Mucosa of descending colon (tissue), 1 donor: ENCODE results near the gene GREB1.

- PRO-cap, result bidirectional peak, plus-strand start at chr2:11343752, minus-strand start at chr2:11343707; bidirectional peak, plus-strand start at chr2:11343945, minus-strand start at chr2:11343807
Measured at GRCh38 chr2:11343437-11343975, 930 bp downstream of the ROCK2 start.

DNA sequence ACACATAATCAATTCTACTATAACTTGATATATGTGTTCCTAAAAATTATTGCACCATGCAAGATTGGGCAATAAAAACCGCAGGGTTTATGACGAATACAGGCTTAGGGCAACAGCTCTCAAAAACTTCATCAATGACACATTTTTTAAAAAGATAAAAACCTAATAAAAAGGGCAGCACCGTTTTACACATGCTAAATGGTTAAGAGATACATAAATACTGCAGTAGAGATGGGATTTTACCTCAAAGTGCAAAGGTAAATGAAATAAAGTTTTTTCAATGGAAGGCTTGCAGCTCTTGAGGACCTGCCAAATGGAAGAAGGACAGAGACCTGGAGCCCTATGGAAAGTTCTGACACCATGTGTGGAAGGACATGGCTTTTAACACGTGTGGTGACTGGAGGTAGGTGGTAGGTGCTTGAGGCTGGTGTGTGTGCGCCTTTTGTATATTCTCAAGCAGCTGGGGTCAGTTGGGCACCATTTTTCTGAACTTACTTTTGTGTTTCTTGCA, at the start of gene GREB1:
TSS of gene GREB1 (plus strand) at position 194 of the 511 bp plus-strand sequence.
- PRO-cap, result no peak

- PRO-cap, result no peak
Measured at GRCh38 chr2:11722493-11723083, 23.8 kb upstream of the LPIN1 start.

DNA sequence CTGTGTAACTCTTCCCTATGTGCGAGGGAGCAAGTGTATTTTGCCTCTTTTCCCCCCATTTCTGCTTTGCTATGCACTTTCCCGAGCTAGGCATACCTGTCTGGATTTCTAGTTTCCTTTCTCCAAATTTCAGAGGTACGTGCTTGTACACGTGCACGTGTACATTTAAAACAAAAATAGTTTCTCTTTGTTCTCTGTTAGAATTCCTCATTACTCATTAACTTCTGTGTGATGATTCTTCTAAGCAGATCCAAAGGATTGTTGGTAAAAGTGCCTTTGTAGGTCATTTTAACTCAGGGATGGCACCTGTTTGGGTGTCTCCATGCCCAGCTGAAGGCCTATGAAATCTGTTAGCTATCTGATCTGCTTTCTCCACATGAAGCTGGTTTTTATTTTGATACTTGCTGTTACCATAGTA, 264.3 kb downstream of the LPIN1 start:
- PRO-cap, result no peak

DNA sequence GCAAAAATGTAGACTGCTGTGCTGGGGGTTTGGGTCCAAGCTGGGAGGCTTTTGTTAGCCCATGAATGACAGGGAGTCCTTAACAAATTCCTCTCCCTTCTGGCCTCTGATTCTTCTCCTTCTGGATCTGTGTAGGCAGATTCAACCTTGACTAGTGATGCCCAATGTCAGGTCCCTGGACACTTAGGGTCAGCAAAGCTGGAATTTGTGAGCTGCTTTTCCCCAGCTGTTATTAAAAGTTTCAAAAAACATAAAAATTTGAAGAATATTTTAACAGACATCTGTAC, 335.1 kb upstream of the TRIB2 start:
- PRO-cap, result no peak

GRCh38 chr2:12501347-12501787, 215.4 kb upstream of the TRIB2 start:
- PRO-cap, result no peak

DNA sequence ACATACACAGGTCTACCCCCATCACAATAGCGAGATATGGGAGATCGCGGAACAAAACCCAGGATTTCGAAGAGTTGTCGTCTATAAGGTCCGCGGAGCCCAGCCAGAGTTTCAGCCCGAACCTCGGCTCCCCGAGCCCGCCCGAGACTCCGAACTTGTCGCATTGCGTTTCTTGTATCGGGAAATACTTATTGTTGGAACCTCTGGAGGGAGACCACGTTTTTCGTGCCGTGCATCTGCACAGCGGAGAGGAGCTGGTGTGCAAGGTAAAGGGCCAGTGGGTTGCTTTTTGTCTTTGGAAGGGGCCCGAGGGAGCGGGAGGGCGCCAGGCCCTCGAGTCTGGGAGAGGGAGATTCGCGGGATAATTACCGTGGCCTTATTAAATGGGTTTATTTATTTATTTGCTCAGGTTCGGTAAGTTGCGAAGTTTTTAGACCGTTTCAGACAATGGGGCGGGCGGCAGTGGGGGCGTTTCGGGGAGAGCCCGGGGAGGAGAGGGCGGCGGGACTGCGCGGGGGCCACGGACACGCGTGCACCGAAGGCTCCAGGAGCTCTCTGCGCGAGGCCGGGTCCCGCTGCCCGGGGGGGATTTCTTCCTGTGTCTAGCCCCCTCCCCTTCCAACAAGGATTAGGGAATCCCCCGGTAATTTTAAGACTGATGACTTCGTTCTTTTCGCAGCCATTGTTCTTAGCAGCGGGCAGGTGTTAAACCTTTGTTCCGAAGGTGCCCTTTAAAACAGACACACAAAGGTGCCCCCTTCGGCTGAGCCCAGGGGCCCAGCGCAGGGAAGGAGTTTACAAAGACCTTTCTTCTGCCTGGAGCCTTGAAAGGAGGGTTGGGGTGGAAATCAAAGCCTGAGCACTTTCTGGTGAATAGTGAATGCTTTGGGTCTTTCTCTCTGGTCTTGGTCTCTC, 1.8 kb downstream of the TRIB2 start:
- PRO-cap, result bidirectional peak, plus-strand start at position 219 of the sequence, minus-strand start at position 148 of the sequence

DNA sequence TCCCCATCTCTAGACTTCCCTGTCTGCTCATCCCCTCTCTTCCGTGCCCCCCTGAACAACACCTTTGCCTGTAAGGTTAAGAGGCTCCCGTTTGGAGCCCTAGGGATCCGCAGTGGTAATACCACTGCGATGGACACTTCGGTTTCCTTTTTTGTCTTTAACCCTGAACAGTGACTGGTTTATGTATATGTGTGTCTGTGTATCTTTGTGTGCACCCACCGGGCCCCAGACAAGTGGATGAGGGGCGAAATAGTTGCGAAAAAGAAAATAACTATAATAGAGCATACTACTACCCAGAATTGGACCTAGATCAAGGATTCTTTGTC, 2.5 kb downstream of the TRIB2 start:
- PRO-cap, result no peak

DNA sequence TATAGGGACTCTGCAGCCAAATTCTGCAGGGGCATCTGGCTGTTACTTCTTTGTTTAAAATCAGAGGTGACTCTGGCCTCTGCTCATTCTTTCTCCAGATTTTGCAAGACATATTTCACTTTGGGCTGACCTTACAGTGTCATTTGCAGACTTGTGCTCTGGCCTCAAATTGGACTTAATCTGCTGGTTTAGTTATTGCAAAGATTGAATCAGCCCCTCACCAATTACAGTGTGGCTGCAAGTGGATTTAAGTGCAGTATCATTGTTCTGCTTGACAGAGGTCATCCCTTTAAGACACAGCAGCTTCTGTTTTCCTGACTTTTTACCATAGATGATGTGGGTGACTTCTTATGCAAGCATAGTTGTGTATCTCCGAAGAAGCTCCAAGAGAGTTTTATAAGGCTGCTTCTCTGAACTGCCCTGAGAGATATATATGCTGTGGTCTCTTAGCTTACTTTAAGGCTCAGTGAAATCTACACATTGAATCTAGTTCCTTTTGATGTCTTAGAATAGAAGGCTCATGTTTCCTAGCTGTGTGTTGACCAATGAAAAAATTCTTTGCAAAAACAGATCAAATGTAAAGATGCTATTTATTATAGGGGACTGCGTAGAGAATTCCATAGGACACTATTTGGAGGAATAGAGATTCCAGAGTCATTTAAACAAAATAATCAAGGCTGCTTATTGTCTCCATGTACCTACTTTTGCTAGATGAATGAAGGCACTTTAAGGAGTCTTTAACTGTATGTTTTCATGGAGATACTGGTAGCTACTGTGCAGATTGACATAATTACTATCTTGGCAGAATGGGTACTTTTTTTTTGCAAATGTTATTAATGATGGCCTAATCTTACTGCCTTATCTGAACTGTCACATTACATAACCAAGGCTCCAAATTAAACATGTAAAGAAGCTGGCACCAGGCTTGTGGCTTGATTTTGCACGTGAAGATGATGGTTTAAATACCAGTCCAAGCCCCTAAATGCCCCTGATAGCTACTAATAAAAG, 3.7 kb downstream of the TRIB2 start:
- PRO-cap, result no peak

- PRO-cap, result no peak
Measured at GRCh38 chr2:12806475-12806984, 89.8 kb downstream of the TRIB2 start.

DNA sequence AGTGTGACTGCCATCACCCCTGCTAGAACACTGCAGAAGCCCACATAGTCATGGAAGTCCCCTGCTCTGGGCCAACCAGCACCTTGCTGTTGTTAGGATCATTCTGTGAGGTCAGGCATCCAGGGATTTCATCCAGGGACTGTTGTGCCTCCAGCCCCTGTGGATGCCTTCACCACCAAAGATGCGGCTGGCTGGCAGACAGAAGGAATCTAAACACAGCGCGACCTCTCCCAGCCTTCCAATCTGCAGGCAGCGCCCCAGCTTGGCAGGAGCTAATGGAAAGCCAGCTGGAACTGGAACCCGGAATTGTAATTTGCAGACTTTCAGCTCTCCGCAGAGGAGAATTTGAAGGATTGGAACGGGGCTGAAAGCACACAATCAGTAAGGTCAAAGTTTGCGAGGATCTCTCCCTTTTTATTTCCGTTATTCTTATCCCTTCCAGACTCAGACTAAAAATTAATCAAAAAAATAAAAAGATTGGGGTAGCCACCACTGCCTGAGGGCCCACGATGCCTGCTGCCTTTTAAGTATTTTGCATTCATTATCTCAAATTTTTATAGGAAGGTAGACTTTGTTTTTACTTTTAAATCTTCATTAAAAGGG, 127.8 kb downstream of the TRIB2 start:
- PRO-cap, result no peak

DNA sequence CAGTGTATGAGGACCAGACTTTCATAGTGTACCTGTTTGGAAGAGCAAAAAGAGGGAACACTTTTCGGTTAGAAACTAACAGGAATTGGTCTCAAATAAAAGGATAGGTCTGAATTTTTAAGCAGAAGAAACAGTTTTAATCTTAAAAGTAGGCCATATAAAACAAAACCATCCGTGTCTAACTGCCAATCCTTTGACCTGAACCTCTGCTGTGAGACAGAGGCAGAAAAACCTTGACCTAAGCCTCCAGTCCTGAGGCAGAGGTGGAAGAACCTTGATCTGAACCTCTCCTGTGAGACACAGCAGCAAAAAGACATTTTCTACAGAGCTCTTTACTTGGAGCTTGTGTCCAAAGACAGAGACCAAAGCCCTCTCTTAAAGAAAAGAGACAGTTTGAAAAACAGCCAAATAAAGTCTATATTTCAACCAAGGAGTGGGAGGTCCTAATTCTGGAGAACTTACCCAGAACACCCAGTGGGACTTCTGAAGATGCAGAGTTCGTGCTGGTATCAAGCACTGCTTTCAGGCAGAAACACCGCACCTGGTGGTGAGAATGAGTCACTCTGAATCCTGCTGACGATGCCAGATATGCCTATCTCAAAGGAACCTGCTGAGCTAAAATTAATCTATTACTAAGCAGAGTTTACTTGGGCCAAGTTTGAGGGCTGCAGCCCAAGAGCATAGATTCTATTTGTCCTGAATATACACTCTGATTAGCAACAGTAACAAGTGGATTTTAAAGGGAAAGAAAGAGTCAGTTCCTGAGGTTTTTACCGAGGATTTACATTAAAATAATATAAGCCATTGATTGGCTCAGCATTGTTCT, 806.3 kb downstream of the TRIB2 start:
- PRO-cap, result no peak

GRCh38 chr2:13537512-13538537, 821.1 kb downstream of the TRIB2 start:
- PRO-cap, result no peak

GRCh38 chr2:14631728-14631967, 869 bp upstream of the LRATD1 start:
- PRO-cap, result unidirectional peak, plus-strand start at chr2:14631898

DNA sequence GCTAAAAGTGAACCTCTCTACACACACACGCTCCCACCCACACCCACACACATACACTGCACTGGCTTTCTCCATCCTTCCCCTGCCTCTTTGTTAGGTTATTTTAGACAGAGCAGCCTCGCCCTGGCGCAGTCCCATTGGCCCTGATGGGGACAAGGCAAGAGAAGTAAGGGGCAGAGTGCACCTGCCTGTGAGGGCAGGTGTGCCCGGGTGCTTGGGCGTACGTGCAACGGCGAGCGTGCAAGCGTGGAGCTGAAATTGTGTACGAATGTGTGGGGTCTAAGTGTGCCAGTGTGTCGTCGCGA, 466 bp downstream of the LRATD1 start:
- PRO-cap, result bidirectional peak, plus-strand start at position 193 of the sequence, minus-strand start at position 139 of the sequence

DNA sequence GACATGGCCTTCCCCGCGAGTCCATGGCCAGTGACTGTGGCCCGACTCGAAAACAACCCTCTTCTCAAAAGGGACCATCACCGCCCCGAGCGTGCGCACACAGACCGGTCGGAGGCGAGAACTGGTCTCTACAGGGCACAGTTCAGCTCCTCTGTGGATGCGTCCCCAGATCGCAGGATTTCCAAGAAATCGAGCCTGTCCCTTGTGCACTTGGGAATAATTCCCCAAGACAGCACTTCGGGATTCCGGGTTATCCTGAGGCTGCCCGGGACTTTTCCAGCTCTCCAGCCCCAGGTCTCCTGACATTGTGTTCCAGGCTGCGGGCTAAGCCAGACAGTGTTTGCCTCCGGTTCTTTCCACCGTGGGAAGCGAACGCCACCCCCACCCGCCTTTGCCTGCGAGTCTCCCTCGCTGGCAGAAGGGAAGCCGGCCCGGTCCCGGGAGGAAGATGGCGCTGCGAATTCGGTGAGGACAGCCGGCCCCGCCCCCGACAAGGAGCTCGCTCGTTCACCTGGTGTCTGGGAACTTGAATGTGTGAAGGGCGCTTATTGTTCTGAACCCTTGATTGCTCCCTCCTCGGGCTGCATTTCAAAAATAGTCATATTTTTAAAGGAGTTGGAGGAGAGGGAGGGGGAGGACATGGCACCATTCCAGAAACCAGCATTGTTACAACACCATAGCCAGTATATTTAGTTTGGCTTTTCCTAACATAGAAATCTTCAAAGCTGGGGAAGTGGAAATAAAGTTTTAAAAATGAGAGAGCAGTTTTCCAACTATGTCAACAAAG, 2.9 kb downstream of the LRATD1 start:
- PRO-cap, result bidirectional peak, plus-strand start at position 102 of the sequence, minus-strand start at position 123 of the sequence; bidirectional peak, plus-strand start at position 523 of the sequence, minus-strand start at position 520 of the sequence

DNA sequence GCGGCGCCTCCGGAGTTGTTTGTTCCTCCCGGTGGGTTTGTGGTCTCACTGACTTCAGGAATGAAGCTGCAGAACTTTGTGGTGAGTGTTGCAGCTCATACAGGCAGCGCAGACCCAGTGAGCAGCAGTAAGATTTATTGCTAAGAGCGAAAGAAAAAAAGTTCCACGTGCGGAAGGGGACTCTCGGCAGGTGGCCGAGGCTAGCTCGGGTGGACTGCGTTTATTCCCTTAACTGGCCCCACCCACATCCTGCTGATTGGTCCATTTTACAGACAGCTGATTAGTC, 240.3 kb downstream of the LRATD1 start:
- PRO-cap, result no peak

DNA sequence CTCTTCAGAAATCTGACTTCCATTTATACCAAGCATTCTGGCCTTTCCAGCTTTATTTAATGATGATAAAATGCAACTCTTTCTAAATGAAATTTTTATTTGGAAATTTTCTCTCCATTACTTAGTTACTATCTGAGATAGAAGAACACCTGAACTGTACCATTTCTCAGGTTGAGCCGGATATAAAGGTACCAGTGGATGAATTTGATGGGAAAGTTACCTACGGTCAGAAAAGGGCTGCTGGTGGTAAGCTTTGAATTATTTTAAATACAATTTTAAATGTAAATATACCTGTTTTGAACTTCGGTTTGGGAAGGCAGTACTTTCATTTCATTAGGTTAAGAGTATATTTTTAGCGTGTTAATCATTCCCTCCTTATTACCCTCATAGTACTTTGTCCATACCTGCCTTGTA, 38.2 kb downstream of the DDX1 start:
- PRO-cap, result no peak

- PRO-cap, result no peak
Measured at GRCh38 chr2:16413217-16413788, 252.3 kb downstream of the CYRIA start.

DNA sequence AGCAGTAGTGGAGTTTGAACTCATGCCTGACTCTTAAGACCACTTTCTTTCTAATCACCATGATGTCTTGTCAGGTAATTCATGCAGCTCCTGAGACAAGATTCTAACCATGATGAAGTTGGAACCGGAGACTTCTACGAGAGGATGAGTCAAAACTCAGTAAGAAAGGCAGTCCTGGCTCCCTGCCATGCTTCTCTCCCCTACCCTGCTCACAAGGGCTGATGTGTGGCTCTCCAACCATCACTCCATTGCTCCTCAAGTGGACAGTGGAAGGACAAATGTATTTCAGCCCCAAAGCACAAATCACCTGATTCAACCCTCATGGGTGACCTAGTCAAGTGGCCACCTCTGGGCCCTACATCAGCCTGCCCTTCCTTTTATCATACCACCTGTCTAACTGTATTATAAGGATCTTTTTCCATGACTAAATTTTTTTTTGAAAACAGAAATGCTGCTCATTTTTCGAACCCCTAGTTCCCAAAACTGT, 3.1 kb downstream of the CYRIA start:
- PRO-cap, result no peak